Tibial artery (tissue), 1 donor: ENCODE results near the gene SRPK2.

DNA sequence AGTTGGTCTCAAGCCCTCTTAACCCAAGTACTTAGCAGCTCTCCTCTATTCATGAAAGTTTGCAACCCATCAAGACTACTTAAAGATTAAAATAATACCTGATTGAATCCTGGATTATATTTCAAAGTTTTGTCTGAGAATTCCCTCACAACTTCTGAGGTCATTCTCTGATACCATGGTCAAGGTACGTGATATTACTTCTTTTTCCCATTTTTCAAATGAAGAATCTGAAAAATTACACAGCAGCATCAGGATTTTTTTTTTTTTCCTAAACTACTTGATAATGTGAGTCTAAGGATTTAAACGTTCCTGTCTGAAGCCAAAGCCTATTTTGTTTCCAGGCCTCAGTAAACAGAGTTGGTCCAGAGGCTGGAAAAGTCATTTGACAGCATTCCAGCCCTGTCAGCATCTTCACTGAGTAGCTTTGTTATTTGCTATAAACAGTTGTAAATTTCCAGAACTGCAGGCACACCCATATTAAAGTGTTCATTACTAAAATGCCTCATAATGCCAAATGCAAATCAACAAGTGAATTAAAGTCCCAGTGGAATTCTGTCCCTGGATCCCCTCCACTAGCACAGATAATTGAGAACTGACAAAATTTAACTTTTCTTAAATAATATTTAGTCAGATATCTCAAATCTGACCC lies 35.6 kb upstream of the KMT2E start:
- PRO-cap = no peak

DNA sequence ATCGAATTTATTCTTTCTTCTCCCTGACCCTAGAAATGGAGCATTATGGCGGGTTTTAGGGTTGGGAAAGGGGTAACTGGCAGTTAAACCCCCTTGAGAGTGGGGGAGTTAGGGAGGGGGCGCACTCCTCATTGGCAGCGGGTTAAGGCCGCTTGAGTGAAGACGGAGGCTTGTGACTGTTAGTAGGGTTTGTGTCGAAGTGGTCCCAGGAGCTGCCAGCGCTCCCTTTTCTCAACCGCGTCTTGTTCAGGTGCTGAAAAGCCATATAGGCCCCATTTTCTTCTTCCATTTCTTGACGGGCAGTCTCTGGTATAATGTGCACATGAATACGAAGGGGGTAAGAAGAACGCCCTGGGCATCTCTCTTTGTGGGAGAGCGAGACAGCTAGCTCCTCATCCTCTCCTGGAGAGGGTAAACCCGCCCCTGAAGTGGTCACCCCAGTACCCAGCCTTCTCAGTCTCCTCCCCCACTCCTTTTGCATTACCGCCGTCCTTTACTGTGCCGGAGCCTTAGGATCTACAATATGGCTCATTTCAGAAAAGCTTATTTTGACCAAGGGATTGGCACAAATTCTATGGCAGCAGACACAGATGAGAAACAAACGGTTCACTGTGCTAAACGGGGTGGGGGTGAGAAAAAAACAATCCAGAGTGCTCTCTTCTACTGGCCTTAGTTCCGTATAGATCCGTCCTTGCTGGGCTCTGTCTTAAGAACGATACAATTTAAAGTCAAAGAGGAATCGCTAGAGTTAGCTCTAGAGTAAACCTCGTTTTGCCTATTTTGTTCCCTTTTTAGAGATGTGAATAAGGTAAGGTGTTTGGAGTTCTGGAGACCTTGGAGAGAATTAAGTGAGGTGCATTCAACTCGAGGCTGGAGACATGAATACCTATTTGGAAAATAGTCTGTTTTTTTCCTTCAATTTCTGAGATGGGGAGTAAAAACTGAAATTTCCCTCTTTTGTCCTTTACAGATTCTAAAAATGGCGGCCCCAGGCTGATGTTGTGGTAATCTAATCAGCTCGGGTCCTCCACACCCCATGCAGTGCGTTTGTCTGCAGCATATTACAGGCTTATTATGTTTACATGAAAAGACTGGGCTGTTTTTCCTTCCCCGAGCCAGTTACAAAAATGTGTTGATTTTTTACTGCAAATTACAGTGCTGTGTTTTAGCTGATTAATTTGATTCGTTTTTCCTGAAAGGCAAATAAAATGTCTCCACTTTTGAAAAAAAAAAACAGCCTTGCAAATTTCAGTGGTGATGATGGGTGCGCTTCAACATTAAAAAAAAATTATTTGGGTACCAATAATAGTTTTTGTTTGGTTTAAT lies 1.2 kb downstream of the KMT2E start:
- PRO-cap = bidirectional peak, plus-strand start at position 188 of the sequence, minus-strand start at position 201 of the sequence; bidirectional peak, plus-strand start at position 480 of the sequence, minus-strand start at position 425 of the sequence

- PRO-cap = no peak
Observed at GRCh38 chr7:105107215-105107893, 93.3 kb downstream of the KMT2E start.

GRCh38 chr7:105142866-105143513 lies 129.0 kb downstream of the KMT2E start:
- PRO-cap = no peak

GRCh38 chr7:105353340-105354366 lies 35.1 kb downstream of the SRPK2 start:
- PRO-cap = no peak

DNA sequence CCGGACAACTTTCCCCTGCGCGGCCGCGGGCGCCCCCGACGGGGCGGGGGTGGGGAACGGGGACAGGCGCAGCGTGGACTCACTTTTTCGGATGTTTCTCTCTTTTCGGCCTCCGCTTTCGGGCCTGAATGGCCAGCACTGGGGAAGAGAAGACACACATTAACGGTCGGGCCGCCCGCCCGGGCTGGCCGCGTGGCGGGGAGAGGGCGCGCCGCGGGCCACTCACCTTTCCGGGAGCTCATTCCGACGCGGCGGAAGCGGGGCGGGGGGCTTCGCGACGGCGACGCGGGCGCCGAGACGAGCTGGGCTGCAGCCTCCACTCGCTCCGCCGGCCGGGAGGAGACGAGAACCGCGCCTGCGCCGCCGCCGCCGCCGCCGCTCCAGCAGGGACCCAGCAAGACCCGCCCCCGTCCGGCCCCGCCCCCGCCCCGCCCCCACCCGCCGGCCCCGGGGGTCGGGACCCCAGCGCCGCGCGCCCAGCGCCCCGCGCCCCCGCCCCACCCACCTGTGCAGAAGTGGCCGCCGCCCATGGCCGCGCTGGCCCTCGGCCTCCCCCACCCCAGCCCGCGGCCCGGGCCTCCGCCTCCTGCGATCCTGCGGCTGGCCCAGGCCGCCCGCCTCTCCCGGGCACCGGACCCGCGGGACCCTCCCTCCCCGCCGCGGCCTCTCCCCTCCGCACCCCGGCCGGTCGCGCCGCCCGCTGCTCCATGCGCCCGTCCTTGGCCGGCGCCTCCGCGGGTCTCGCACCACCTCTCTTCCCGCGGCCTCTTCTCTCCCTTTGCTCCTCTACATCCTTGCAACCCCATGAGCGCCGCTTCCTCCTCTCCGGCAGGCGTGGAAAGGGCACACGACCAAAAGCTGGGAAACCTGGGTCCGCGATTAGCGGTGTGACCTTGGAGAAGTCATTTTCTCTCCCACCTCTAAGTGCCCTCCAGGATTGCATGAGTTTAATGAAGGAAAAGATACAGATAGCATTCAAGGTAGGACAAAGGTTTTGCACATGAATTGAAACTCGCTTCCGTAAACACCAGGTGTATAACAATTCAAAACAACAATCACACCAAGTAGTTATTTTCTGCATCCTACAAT lies at the start of gene SRPK2:
SRPK2 (minus strand) TSS at position 357 of the 1,089 bp plus-strand sequence.
- PRO-cap = unidirectional peak, minus-strand start at position 337 of the sequence

GRCh38 chr7:105582636-105582976 lies 1.3 kb upstream of the EFCAB10 start:
- PRO-cap = no peak

- PRO-cap = no peak
Observed at GRCh38 chr7:105748131-105748421, 128.3 kb downstream of the ATXN7L1 start.

DNA sequence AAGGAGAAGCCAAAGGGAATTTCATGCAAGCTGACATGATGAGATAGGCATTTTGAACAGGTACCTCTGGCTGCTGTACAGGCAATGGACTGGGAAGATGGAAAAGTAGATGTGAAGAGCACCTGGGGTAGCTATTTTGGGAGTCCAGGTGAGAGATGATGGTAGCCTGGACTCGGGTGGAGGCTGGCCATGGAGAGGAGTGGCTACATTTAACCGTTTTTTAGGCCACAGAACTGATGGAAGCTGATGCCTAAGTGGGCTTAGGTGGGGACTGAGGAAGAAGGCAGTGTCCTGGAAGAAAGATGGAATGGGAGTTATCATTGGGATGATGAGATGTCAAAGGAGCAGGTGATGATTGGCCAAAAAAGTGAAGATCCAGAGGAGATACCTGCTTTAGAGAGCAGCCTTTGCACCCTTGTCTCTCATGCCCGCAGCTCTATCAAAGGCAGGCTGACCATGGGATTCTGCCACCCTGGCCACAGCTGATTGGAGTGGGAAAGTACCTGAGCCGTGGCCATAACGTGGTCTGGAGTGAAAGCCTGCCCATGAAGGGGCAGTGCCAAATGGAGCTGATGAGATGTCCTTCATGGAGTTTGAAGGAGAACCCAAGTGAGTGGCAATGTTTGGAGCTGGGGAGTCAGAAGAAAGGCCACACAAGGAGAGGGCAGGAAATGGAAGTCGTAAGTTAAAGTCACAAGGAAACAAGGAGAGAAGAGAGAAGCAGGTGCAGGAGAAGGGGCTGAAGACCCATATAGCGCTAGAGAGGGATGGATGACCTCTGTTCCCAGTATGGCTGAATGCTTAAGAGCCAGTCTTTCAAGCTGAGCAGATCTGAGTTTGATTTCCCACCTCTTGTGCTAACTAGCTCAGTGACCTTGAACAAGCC lies 18.3 kb upstream of the ATXN7L1 start:
- PRO-cap = no peak

- PRO-cap = no peak
Observed at GRCh38 chr7:105990731-105990999, 27.6 kb downstream of the CDHR3 start.

DNA sequence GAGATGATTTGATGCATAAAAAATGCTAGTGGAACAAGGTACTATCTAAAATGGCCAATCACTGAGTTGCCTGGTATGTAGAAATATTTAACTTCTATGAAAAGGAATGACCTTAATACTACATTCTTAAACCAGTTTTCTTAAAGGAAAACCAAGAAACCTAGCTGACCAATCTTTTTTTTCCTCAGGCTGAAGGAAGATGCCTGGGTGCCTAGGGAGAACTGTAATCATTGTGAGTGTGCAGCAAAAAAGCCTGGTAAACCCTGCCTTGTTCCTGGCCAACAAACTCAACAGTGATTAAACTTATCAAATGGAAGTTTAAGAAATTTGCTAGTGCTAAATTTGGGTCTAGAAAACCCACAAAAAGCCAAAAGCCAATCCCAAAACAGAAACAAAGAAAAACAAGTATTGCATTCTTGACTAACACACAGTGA lies 33.5 kb downstream of the NAMPT start:
- PRO-cap = no peak

DNA sequence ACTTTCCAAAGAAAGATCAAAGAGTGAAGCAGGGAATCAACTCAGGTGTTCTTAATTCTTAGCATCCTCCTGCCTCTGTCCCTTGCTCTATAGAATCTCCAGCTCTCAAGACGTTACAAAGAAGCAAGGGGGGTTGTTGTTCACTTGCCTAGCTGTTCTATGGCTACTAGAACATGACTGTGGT lies 31.1 kb downstream of the NAMPT start:
- PRO-cap = no peak

DNA sequence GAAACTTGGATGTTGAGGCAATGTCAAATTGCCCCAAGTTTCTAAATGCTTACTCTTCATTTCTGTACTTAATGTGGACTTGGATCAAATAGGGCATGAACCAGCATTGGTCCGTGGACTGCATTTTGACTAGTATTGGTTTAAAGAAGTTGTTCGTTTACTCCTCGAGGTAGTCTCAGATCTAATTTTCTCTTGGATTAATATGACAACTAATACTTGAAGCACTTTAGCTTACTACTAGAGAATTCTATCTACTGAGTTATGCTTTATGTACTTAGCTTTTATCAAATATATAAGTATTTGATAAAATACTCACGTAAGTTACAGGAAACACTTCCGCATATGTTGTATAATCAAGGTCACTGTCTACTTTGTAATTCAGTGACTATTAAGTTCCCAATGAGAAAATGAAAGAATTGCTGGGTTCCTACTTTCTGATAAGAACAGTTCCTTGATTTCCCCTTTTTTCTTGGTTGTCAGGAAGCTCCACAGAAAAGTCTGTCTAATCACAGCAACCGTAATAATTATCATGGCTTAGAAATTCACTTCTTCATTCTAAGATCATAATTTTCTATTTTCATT lies 15.0 kb downstream of the NAMPT start:
- PRO-cap = no peak

GRCh38 chr7:106272970-106274153 lies 11.4 kb downstream of the NAMPT start:
- PRO-cap = no peak

DNA sequence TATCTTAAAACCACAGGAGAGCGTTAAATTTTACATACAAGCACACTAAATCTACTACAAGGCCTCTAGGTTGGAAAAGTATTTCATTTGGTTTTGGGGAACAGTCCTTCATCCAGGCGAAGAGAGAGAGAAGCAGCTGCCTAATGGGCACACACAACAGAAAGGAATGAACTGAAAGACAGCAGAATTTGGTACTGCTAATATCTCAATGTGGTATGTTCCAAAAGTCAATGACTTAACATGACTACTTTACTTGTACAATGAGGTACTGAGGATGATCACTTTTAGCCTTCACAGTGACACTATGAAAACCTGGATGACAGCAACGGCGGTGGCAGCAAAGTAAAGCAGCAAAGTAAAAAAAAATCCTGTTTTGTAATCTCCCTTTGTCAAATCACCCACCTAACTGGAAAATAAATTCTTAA lies 7.4 kb downstream of the NAMPT start:
- PRO-cap = no peak

DNA sequence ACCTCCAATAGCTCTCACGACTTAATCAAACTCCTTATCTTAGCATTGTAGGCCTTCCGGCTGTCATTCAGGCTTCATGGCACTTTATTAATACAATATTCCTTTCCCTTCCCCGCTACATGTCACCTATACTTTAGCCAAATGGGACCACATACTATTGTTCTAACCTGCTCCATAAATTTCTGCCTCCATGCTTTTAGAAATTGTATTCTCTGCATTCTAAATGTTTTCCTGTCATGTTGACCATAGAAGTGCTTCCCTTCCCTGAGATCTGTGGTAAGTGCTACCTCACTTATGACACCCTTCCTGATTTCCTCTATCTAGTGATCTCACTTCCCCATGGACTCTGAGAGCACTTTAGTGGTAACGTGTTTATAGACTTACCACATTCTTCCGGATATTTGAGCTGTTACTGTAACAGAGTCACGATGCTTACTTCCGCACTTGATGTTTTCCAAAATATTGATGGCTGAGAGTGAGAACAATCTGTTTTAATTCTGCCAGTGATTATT lies 59.9 kb upstream of the NAMPT start:
- PRO-cap = no peak

DNA sequence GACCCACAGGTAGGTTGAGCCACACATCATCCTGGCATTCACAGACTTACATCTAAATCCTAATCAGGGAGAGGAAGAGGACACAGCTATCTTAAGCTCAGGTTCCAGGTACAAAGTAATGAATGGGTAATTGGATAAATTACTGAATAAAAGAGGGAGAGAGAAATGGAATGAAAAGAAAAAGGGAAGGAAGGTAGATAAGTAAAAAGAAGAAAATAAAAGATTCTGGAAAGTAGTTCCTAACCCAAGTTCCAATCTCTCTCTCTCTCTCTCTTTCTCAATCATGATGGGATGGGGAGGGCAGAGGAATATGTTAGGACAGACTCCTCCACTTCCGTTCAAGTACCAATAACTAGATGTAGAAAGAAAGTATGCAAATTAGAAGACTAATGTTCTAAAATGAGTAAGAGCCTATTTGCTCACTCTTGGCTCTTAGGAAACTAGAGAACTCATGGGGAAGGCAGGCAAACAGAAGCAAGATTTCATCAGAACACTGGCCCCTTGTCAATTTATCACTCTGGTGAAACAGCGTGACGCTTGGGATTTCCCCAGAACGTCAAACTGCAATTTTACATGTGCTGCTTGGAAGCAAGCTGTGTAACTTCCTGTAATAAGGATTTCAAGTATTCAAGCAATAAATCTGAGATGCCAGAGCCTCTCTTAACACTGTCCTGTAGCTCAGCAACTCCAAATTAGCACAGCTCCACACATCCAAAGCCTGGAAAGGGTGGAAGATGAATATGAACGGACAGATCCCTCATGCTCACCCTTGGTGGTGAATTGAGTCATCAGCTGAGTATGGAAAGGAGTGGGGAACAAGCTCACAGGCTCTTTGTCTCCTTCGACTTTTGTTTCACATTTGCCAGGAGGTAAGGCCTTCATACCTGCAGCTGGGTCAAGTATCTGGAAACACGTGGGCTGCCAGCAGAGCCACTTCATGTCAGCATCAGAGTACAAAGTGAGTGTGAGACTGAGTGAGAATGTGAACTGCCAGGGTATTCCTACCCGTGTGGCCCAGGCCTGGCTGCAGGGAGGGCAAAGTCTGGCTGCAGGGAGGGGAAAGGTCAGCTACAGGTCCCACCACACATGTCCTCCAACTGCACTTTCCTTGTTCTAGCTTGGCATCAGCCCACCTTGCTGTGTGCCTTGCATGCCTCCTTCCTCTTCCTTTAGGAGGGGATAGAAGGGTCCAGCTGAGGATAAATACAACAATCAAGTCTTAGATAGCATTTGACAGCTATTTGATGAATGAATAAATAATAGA lies 140.3 kb upstream of the NAMPT start:
- PRO-cap = no peak

DNA sequence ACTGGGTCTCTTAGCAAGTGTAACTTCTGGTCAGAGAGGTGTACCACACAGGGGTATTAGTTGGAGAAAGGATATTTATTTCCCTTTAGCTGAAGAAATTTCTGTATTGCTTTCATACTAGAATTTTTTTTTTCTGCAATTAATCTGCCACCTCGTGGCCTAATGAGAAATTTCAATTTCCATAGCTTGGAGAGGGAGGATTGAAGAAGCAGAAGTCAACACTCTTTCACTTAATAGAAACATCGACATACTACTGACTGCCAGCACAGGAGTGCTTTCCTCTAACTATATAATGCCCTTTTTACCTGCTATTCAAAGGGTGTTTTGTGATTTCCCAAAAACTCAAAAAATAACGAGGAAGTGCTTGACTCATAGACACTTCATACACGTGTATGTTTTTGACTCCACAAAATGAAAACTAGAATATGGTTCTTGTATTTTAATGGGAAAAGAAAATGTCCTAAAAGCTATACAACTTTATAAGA lies 177.7 kb upstream of the NAMPT start:
- PRO-cap = no peak

GRCh38 chr7:106510400-106510730 lies 150.6 kb downstream of the CCDC71L start:
- PRO-cap = no peak

DNA sequence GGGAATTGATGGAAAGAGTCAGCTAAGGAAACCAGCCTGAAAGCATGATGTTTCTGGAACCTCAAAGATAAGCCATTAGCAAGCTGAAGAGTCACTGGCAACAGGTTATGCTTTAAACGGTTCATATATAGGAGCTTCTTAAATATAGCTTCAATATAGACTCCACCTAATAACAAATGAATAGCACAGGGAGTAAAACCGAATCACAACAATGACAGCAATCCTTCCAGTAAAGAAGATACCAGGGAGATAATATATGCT lies 20.4 kb downstream of the CCDC71L start:
- PRO-cap = no peak